T47D (cell line): ENCODE measurements around the genes DDIT4, MYOZ1 and SEC24C.

GRCh38 chr10:72273888-72274125 lies at the start of gene DDIT4:
TSS of gene DDIT4 (plus strand) at chr10:72273924.
- RRBS, result no CpG with 5 or more reads among the region's 17 CpGs

- RRBS, result no CpG with 5 or more reads among the region's 10 CpGs
These were observed 37.7 kb downstream of the DNAJB12 start for GRCh38 chr10:72316899-72317514.

DNA sequence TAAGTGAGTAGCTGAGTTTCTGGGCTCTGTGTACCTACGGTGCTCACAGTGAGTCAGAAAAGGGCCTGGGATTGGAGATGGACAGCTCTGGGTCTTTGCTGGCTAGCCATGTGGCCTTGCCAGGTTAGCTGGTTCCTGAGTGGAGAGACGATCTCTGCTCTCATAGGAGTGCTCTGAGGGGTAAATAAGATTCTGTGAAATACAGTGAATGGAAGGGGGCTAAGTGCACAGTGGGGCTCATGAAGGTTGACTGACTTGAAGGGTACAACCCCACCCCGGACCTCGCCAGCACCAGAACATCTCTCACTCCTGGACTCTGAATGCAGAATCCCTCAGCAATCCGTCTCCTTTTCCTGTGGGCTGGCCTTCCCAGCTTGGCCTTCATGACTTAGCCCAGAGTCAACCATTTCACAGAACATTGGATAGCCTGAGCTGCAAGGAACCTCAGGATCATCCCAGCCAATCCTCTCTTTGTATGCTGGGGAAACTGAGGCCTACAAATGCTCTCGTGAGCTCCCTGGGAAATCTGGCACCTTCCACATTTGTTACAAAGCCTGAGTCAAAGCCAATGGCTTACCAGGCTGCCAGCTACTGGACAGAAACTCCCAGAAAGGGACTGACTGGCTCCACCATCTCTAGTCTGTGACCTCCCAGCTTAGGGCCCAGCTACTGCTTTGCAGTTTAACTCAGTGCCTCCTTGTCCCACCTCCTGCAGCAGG lies 3.9 kb downstream of the DNAJB12 start:
- RRBS, result no CpG with 5 or more reads among the region's 6 CpGs

- RRBS, result 62% methylated on average over 6 of the region's 15 CpGs
These were observed 1.3 kb downstream of the DNAJB12 start for GRCh38 chr10:72353250-72353934.

DNA sequence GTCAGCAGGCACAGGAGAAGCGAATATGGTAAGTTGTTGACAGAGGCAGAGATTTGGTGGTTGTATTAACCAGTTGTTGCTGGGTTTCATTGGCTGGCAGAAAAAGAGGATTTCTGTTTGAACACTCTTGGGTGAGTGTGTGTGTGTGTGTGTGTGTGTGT lies 976 bp downstream of the MCU start:
- RRBS, result no CpG with 5 or more reads among the region's 1 CpG

GRCh38 chr10:73474798-73475810 lies 20.7 kb downstream of the PPP3CB start:
- RRBS, result no CpG with 5 or more reads among the region's 1 CpG

GRCh38 chr10:73498829-73499230 lies 3.0 kb upstream of the PPP3CB start:
- RRBS, result no CpG with 5 or more reads among the region's 1 CpG

- RRBS, result 90% methylated on average over 3 of the region's 10 CpGs
These were observed at the start of gene MYOZ1 for GRCh38 chr10:73641198-73642031. TSS of gene MYOZ1 (minus strand) at chr10:73641474.

DNA sequence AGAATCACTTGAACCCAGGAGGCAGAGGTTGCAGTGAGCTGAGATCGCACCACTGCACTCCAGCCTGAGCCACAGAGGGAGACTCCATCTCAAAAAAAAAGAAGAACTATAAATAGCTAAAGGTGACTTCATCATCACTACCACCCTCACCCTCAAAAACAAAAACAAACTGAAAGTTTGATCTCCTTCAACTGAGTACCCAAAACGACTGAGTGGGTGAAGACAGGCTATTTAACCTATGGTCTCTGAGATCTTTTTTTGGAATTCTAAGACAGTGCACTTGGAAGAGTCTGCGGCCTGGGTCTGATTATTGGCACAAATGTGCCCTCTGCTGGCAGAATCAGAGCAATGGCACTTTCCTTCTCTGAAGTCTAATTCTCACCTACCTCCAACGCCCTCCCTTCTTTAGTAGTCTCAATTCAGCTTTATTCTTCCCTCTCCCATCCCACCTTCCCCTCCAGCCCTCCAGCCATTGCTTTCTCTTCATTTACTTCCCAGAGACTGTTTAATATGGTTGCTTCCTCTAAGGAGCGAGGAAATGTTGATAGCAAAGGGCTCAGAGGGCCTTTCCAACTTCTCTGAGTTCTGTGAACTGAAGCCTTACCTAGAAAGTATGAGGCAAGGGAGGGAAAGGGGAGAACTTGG lies 2.9 kb upstream of the MYOZ1 start:
- RRBS, result no CpG with 5 or more reads among the region's 5 CpGs

- RRBS, result no CpG with 5 or more reads among the region's 11 CpGs
These were observed 5.3 kb upstream of the MYOZ1 start for GRCh38 chr10:73646502-73647098.

DNA sequence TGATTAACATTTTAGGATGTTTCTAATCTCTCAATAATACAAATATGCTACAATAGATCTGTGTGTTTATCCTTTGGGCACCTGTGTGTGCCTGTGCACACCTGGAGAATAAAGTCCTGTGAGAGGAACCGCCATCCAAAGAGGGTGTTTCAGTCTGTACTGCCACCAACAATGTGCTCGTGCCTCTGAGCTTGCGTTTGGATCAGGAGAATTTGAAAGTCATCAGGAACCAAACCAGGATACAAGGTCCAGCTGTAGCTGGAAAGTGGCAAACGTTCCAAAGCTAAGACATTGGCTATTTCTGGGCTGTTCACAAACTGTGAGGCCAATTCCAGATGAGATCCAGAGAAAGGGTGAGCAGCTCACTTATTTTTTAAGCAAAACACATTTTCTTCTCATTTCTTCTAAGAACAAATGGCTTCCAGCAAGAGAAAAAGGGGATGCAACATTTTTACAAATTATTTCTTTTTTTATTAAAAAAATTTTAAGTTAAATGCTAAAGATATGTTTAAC lies 4.0 kb upstream of the SYNPO2L start:
- RRBS, result no CpG with 5 or more reads among the region's 4 CpGs

- RRBS, result 2% methylated on average over 13 of the region's 49 CpGs
These were observed at the start of gene SEC24C for GRCh38 chr10:73743672-73744979. TSS of gene SEC24C (plus strand) at chr10:73744372.

- RRBS, result no CpG with 5 or more reads among the region's 3 CpGs
These were observed 12.6 kb upstream of the FUT11 start for GRCh38 chr10:73759409-73759890.

DNA sequence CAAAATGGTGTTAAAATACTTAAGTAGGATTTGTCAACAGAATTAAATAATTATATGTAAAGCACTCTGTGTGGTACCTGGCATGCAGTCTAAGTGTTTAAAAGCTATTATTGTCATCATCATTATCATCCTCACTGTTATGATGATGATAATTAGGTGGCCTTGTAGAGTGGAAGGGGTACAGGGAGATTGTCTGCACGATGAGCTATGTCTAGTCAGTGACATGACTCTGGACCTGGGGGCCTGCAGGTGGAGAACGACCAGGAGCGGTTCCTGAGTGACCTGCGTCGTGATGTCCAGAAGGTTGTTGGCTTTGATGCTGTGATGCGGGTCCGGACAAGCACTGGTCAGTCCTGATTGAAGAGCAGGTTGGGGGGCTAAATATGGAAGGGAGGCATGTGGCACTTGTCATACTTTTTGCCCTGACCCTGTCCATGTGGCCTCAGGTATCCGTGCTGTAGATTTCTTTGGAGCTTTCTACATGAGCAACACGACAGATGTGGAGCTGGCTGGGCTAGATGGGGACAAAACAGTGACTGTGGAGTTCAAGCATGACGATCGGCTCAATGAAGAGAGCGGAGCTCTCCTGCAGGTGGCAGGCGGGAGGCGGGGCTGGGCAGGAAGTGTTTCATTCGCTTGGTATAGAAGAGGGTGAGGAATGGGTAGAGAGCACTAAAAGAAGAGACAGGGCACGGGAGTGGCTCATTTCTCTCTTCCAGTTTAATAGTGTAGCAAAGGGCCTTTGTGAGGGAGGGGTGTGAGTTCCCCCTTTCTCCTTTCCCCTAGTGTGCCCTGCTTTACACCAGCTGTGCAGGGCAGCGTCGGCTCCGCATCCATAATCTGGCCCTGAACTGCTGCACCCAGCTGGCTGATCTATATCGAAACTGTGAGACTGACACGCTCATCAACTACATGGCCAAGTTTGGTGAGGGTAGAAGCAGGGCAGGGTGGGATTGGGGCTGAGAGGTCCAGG lies 3.2 kb upstream of the FUT11 start:
- RRBS, result no CpG with 5 or more reads among the region's 21 CpGs

- RRBS, result 2% methylated on average over 9 of the region's 57 CpGs
These were observed 504 bp downstream of the ZSWIM8 start for GRCh38 chr10:73785695-73786525.

DNA sequence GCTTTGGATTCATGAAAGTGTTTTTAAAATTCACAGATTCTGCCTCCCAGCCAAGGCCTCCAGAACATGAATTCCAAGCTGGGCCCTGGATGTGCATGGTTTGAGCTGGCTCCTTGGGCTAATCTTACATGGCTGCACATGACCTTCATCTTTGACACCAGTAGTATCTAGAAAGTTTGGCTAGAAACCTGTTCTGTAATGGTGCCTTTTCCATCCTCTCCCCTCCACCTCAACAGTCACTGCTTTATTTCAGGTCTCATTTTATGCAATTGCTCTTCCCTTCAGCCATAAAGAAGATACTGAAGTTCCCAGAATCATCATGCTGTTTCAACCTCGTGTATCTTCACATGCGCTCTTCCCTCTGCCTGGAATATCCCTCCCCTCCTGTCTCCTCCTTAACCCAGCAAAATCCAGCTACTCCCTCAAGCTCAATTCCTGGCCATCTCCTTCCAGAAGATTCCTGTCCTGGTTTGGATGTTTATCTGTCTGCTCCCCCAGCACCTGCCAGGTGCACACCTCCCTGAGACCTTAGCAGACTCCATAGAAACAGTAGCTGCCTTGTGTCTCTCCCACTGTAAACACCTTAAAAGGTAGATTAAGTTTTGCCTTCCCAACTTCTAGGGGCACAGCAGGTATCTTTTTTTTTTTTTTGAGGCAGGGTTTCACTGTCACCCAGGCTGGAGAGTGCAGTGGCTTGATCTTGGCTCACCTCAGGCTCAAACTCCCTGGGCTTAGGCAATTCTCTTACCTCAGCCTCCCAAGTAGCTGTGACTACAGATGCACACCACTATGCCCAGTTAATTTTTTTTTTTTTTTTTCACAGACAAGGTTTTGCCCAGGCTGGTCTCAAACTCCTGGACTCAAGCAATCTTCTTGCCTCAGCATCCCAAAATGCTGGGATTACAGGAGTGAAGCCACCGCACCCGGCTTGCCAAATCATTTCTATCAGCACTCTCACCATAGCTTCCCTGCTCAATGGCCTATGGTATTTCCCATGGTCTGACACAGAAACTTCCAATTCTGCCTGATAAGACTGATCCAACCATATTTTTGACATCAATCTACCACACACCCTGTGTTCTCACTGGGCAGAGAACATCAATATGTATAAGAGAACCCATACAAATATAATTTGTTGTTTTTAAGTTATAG lies 23.6 kb upstream of the NDST2 start:
- RRBS, result no CpG with 5 or more reads among the region's 4 CpGs

GRCh38 chr10:73888921-73889657 lies 14.7 kb upstream of the CAMK2G start:
- RRBS, result no CpG with 5 or more reads among the region's 12 CpGs

GRCh38 chr10:73920043-73920545 lies 9.2 kb downstream of the PLAU start:
- RRBS, result no CpG with 5 or more reads among the region's 5 CpGs

- RRBS, result no CpG with 5 or more reads among the region's 12 CpGs
These were observed 19.8 kb downstream of the PLAU start for GRCh38 chr10:73930590-73931206.